LNCaP clone FGC (cell line): Measurements from ENCODE around the genes ARGLU1 and NALF1.

- RRBS, 2 experiments: no CpG with 5 or more reads among the region's 4 CpGs
Observed at GRCh38 chr13:103066443-103066757, 183 bp upstream of the SLC10A2 start.

GRCh38 chr13:103523741-103524258 is 457.6 kb upstream of the SLC10A2 start:
- RRBS, 2 experiments: no CpG with 5 or more reads among the region's 9 CpGs

- RRBS, 2 experiments: no CpG with 5 or more reads among the region's 7 CpGs
Observed at GRCh38 chr13:104571515-104571844, 894.4 kb upstream of the DAOA start.

DNA sequence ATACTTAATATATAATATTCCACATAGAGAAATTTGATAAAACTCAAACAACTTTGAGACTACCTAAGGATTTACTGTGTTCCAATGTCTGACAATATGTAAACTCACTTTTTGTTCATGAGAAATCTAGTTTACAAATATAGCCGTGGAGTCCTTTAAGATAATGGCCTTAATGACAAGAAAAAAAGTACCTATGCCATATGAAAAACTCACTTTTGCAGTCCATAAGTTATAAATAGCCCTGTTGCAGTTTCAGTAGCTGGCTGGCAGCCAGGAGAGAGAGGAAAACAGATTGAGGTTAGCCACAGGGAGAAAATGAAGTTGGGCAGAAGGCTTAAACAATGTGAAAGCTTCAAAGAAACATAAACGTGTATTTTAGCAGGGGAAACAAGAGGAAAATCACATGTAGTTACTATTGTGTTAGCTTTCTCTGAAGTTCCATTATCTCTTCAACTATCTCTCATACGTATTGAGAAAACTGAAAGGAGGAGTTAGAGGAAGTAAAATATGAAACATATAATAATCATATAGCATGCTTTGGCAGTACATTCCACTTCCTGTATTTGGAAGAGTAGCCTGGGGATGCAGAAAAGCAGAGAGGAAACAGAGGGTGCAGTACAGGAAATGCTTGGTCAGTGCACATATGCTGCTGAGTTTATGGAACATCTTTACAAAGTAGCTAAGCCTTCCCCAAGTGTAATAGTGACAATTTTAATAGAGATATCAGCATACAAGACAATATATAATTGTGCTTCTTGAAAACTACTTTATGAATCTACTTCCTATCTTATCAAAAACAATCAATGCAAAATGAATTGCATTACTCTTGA is 481.5 kb upstream of the DAOA start:
- RRBS, 2 experiments: no CpG with 5 or more reads among the region's 3 CpGs

GRCh38 chr13:106095663-106096354 is 439.7 kb downstream of the EFNB2 start:
- RRBS, 2 experiments: no CpG with 5 or more reads among the region's 8 CpGs

DNA sequence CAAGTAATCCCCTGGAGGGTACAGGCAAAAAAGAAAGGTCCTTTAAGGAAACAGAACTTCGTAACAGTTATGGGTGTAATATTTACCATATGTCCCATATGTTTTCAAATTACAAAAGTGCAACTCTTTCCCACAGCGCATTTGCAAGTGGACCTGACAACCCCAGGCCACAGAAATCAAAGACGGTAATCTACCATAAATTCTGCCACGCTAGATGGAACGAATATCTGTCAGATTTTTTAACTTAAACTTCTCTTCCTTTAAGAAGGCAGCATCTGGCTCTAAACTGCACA is 436.0 kb downstream of the EFNB2 start:
- RRBS, 2 experiments: no CpG with 5 or more reads among the region's 5 CpGs

DNA sequence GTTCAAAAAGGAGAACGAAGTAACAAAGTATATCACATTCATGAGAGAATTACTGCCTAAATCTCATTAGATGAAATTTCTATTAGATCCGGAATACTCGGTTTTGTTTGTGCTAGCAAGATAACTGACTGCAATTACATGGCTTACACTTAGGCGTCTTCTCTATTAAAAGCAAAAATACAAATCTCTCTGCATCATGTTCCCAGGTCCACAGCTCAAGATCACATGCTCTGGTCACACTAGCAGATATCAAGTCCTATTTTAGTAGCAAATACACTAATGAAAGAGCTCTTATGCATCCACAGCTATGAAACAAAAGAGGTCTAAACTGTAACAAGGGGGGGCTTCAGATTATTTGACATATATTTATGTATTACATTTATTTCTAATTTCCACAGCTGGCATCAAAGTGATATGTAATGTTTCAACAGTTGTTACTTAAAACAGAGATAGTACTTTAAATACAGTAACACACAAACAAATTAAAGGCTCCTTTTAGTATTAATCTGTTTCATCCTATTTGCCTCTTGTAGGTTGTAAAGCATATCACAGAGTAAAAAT is 53.5 kb downstream of the EFNB2 start:
- RRBS, 2 experiments: no CpG with 5 or more reads among the region's 4 CpGs

- RRBS, 2 experiments: 89 to 90% methylated on average over 4 of the region's 23 CpGs
Observed at GRCh38 chr13:106490807-106491763, 44.4 kb downstream of the EFNB2 start.

GRCh38 chr13:106495799-106496247 is 39.6 kb downstream of the EFNB2 start:
- RRBS, 2 experiments: no CpG with 5 or more reads among the region's 4 CpGs

- RRBS, 2 experiments: no CpG with 5 or more reads among the region's 9 CpGs
Observed at GRCh38 chr13:106507877-106508376, 27.5 kb downstream of the EFNB2 start.

DNA sequence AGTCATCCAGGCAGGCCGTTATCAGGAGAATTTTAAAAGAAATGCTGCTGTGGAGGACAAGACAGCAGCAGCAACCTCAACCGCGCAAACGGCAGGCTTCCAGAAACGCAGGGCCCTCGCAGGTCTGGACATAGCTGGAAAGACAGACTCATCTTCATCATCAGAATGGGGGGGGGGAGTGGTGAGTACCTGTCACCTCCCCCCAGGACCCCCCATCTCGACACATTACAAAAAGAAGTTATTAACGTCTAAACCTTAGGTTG is 2.9 kb downstream of the EFNB2 start:
- RRBS, 2 experiments: no CpG with 5 or more reads among the region's 8 CpGs

DNA sequence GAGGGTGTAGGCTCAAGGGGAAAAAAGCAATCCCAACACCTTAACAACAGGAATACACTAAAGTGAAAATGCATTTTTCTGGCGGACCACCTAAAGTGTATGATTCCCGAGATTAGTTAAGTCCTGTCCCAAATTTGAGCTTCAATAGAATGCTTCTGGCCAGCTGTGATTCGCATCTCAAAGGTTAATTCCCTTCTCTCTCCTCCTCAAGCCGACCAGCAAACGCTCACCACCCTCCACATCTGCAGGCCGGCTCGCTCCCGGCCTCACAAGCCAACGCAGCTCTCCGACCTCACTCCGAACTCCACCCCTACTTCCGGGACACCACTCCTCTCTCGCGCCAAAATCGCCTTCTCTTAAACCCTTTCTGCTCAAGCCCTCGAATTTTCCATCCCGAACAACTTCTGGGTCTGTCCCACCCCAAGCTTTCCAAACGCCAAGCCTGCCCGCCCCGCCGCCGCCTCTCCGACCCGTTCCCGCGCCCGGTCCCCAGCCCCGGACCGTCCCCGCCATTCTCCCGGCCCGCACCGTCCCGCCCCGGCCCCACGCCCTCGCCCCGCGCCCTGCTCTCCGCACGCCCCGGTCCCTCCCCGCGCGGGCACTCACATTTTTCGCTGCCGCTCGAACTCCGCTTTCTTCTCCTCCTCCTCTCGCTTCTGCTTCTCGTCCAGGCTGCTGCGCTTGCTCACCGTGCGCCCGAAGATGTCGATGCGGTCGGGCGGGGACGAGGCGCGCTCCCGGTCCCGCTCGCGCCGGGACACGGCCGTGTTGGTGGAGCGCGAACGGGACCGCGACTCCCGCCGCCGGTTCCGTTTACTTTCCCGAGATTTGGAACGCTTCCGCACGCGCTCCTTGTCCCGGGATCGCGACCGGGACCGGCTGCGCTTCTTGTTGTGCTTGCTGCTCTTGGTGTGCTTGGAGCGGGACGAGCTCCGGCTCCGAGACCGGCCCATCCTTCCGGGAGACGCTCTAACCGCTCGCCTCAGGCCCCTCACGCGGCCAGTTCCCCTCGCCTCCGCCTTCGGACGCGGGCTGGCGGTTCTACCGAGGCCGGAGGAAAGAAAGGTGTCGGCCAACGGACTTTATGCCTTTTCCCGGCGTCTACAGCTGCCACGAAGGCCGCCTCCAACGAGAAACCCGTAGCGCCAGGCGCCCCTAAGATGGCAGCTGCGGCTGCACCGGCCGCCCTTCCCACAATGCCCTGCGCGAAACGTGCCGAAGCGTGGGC is at the start of gene ARGLU1:
Gene ARGLU1 (minus strand): TSS at position 1,171 of the 1,228 bp plus-strand sequence.
- RRBS, 2 experiments: under 1 to 2% methylated on average over 54 to 56 of the region's 126 CpGs

DNA sequence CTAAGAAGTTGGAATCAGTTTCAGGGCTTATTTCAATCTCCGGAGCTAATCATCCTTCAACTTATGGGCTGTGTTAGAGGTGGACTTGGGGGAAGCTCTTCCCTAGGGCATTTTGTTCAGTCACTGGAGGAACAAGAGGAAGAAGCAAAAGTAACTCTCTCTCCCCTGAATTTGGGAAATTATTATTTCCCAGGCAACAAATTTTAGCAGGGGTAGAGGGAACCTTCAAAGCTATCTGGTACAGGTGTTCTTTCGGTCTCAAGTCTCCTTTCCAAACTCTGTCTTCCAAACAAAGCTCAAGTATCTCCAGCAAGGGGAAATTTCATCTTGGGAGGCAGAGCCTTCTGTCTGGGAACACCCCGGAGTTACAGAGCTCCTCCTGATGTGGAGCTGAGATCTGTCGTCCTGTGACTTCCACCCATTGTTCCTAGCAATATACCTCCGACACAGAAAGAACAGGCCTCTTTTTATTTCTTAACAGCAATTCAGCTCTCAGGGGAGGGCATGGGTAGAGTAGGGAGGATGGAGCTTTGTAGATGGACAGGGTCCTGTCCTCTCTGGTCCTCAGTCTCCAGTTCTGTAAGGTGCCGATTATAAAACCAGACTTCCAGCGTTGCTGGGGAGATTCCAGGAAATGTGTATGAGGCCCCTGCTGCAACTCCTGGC is 55.8 kb upstream of the ARGLU1 start:
- RRBS, 2 experiments: no CpG with 5 or more reads among the region's 7 CpGs

- RRBS, 2 experiments: no CpG with 5 or more reads among the region's 3 CpGs
Observed at GRCh38 chr13:106709465-106709904, 141.5 kb upstream of the ARGLU1 start.

GRCh38 chr13:106916841-106917156 is 348.9 kb upstream of the ARGLU1 start:
- RRBS, 2 experiments: no CpG with 5 or more reads among the region's 7 CpGs

DNA sequence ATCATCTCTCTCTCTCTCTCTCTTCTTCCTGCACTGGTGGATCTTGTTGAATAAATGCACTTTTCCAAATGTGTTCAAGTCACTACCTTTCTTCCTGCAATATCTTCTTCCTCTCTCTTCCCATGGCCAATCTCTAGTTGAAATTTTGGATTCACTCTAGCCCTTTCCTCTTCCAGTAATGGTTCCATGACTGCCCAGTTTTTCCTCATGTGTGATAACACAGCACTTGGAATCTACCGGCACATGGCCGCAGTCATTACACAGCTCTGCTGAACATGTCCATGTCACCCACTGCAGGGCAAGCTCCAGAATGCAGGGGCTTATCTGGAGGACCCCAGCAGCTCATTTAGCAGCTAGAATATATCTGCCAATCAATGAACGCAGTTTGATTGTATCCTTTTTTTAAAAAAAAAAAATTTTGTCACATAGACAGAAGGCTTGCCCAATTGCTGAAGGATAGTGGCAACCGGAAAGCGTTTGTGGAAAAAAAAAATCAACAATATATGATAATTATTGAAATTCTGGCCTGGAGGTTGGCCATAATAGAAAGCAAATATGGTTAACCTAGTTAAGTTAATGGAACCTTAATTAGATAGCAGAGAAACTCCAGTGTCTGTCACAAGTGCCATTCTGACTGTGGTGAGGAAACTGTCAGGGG is 78.8 kb downstream of the NALF1 start:
- RRBS, 2 experiments: no CpG with 5 or more reads among the region's 5 CpGs

GRCh38 chr13:107866790-107867625 is at the start of gene NALF1:
NALF1 (minus strand) TSS chr13:107867496.
- RRBS, 2 experiments: 2 to 3% methylated on average over 33 to 37 of the region's 81 CpGs

DNA sequence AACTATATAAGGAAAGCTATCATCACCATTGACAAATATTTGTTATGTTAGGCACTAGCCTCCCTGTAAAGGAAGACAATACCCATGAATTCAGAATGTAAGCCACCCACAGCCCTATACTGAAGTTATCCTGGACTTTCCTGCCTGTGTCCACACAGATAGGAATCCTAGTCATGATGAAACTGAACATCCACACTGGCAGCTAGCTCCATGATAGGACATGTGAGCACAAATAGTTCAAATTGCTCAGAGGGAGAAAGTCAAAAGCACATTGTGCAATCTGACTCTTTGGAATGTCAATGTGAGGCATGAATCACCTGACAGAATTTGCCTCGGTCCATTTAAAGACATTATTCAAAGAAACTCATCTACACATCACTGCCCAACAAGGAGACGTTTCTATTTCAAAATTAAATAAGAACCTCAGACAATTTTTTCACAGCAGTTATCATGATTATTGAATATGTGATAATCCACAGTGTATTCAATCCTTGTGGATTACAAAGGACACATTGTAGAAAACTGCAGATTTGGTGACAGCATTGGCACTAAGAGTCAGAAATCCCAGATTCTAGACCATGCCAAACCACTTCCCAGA is 529.3 kb downstream of the IRS2 start:
- RRBS, 2 experiments: no CpG with 5 or more reads among the region's 2 CpGs

GRCh38 chr13:109281563-109282297 is 504.7 kb downstream of the IRS2 start:
- RRBS, 2 experiments: no CpG with 5 or more reads among the region's 15 CpGs

DNA sequence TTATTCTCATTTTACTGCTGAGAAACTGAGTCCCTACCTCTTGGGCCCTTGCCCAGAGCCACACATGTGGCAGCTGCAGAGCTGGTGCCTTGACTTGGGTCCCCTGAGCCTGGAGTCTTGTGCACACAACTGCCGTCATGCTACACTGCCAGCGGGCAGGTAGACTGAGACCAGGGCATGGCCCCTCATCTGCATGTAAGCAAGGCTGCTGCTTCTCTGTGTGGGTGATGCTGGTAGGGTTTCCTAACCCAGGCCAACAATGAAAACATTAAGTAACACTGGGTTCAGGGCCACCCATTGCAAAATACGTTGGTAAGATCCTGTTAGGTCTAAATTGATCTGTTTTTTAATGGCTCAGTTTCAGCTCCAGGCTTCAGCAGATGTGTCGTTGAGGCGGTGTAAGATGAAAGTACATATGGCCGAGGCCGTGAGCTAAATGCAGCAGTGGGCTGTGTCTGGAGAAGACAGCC is 383.4 kb downstream of the IRS2 start:
- RRBS, 2 experiments: no CpG with 5 or more reads among the region's 7 CpGs